Fallopian tube (tissue), 1 donor: ENCODE data around the genes PCDH18, NAA15 and RAB33B.

DNA sequence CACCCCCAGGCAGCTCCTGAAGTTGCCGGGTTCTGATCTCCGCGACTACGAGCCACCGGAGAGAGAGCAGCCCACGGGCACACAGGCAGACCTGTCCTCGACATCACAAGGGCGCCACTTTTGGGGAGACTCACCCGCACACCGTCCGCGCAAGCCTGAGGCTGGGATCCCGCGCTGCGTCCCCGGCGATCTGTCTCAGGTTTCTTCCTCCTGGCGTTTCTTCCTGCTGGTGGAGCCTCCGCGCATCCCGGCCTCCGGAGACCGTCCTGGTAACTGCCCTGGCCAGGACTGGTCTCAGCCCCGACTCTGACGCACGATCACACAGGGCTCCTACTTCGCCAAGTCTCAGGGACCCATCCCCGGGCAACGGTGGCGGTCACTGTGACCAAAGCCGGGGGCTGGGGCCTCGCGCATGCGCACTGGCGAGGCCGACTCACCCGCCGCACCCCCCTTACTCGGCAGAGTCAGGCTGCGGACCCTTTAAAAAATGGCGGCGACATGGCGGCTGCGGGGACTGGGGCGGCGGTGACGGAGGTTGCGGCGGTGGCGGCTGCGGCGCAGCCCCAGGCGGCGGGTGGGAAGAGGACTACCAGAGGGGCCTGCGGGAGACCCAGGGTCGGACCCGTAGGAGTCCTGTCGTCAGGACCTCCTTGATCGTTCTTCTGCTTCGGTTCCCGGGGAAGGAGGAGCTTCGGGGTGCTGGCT, 1173.2 kb upstream of the PCDH10 start:
- PRO-cap: no peak

- PRO-cap: no peak
Measured at GRCh38 chr4:133154804-133155263, 5.7 kb downstream of the PCDH10 start.

DNA sequence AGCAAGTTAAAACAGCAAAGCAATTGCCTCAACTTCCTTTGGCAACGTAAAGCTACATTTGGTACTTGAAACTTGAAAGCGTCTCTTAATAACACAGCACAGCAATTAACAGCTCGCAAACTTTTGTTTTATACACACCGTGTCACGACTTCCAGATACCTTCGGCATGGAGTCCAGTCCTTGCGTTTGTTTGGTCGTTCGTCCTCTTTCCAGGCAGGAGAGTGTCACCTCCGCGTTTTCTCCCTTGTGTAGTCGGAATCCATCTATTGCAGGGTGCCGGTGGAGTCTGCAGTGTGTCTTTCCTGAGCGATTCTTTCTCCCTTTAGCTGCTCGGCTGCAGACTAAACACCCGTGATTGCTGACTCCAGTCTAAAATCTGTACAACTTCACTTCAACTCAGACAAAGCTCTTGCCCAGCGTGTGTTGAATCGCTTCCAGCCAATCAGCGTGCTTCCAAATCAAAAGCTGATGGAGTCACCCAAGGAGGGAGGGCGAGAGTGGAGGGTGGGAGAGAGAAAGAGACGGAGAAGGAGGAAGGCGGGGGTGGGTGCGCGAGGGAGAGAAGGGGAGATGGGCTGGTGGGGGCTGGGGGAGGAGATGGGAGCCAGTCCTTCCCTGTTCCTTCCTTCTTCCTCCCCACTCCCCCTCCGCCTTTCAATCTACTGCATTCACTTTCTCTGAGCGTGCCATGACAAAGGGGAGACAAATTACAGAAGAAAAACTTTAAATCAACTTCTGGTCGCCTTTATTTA, at the start of gene PCDH18:
Gene PCDH18, minus strand, starts transcription at position 378 of the 752 bp plus-strand sequence.
- PRO-cap: bidirectional peak, plus-strand start at position 639 of the sequence, minus-strand start at position 378 of the sequence

- PRO-cap: no peak
Measured at GRCh38 chr4:138255892-138256272, 13.7 kb upstream of the SLC7A11 start.

DNA sequence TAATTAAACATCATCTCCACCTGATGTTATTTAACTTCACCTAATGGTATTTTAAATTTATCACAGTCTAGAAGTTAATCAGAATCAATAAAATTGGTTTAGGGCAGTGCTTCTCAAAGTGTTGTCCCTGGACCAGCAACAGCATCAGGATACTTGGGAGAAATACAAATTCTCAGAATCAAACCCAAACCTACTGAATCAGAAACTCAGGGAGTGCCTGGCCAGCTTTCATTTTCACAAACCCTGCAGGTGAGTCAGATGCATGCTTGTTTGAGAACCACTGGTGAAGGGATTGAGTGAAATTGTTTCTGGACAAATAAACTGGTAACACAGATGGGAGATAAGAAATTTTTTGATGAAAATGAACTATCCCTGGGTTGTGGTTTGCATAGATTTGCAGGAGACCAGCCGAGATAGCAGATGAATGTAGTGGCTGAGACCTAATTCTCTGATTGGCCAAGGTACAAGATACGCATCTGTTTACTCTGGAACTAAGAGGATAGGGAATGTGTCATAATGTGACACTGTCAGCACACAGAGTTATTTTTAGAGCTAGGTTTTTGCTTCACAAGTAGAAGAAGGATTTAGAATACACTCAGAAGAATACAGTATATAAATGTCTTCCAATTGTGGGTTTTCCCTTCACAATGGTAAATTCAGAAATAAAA, 117.8 kb upstream of the NOCT start:
- PRO-cap: no peak

- PRO-cap: no peak
Measured at GRCh38 chr4:139007488-139007804, 8.1 kb upstream of the NOCT start.

DNA sequence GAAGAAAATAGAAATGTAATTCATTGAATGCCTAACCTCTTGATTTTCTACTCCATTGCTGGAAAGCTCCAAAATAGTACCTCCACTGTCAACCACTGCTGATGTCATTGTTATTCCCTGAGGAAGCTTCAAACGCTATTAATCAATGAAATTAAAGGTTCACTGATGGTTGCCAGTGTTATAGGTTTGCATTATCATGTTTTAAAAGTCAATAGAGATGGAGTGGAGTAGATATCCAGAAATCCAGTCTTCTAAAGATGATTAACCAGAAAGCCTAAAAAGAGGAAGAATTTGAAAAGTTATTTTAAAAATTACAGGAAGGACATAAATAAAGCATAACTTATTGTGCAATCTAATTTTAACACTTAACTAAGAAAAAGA, 39.4 kb downstream of the ELF2 start:
- PRO-cap: no peak

DNA sequence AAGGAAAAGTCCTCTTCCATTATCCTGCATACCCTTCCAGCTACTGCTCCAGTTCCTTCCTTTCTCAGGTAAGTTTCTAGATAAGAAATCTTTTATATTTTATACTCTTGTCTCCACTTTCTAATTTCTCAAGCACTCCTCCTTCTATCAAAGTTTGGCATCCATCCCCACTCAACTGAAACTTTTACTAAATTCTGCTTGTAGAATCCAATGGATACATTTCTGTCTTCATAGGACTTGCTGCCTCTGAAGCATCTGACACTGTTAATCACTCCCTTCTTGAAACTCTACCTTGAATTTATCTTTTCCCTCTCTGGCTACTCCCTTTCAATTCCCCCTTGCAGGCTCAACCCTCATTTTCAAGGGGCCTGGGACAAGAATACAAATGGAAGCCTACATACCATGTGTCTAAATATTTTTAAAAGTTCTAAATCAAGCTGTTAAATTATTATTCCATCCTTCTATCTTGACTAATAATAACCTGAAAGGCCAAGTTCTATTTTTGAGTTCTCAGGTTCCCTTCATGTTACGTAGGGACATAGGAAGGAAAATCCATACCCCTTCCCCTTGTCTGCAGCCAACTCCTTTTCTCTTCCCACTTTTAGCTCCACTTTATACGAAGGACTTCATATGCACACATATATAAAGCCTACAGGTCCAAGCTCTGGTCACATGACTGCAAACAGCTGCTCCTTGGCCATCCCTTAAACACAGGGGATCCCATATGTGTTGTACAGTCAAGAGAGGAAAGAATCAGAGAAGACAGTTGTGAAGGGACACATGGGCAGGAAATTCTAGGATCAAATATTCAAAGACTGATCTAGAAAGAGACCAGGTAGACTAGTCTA, 36.0 kb downstream of the ELF2 start:
- PRO-cap: no peak

DNA sequence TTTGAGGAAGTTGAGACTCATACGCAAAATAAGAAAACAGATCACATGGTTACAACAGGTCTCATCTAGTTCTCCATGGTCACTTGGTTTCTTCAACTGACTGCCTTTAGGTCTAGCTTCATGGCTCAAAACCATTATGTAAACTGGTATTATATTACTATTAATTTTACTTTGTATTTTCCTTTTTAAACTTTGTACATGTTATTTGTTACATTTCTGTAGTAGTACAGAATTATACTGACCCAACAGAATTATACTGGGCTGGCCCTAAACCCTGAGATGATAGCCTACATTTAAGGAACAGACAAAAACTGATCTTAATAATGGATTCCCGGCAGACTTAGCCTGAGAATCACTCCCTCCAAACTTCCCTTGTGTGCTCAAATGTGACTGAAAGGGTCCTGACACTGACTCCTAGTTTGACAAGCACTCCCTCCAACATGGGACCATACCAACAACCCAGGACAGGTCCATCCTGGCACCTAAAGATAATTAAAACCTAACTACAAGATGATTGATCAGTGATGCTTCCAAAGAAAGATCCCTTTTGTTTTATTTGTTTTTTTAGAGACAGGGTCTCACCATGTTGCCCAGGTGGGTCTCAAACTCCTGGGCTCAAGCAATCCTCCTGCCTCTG, 8.7 kb downstream of the ELF2 start:
- PRO-cap: no peak

- PRO-cap: no peak
Measured at GRCh38 chr4:139172245-139172858, 4.7 kb downstream of the ELF2 start.

DNA sequence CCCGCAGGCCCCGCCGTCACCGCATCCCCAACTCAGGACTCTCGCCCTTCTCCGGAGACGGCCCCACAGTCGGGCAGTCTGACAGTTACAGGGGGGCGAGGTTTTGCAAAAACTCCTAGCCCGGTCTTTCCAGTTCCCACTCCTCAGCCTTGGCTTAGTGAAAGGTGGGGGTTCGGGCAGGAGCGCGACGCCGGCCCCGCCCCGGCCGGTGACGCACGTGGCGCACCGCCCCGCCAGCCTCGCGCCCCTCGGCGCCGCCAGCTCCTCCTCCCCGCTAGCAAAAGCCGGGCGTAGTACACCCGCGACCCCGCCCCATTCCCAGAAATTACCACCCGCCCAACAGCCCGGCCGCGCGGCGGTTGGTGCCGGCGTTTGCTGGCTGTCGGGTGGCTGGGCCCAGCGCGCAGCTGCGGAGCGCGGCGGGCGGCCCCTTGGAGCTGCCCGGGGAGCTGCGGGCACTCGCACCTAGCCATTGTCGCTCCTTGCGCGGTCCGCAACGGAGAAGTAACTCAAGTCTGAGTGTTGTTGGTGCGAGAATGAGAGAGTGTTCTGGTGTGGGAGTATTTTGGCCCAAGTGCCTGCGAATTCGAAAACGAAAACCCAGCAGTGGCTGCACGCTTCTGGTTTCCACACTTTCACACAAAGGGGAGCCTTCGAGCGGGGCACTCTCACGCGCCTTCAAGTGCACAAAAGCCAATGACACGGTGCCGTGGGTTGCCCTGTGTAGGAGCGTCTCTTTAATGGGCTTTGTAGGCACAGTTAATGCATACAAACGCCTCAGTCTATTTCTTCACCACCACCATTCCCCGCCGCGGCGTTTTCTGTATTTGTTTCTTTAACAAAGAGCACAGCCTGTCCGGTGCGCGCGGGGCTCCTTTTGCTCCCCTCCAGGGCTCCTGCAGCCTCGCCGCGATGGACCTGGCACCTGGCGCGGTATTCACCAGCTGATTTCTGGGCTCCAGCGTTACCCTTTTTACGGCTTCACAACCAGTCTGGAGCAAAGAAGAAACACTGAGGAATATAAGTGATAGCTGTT, 1.1 kb upstream of the ELF2 start:
- PRO-cap: bidirectional peak, plus-strand start at position 358 of the sequence, minus-strand start at position 156 of the sequence

GRCh38 chr4:139301136-139301837, at the start of gene NAA15:
TSS of gene NAA15 (plus strand) at chr4:139301505.
- PRO-cap: bidirectional peak, plus-strand start at chr4:139301501, minus-strand start at chr4:139301325

DNA sequence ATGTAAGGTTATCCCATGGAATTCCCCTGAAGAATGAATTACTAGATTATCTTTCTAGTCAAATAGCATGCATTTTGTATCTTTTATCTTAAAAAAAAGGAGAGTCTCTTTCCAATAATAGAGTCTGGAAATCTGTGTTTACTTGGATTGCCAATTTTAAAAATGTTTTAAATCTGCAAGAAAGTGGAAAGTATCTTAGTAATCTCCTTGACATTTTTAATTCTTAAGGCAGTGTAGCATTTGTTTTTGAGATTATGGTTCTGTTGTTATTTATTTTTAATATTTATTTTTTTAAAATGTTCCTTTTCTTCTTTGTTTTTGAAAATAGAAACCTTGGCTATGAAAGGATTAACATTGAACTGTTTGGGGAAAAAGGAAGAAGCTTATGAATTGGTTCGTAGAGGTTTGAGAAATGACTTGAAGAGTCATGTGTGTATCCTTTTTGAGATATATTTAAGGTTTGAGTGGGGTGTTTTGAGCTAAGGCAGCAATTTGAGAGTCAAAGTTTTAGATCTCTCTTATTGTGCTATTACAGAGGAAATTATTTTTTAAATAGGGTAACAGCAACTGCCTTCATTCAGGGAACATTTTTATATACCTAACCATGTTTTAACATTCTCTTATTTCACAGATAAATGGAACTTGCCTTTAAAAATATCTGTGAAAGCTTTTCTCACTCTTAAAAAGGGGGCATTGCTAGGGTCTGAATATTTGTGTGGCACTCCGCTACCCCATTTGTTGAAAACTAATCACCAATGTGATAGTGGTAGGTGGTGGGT, 34.4 kb upstream of the NDUFC1 start:
- PRO-cap: no peak

DNA sequence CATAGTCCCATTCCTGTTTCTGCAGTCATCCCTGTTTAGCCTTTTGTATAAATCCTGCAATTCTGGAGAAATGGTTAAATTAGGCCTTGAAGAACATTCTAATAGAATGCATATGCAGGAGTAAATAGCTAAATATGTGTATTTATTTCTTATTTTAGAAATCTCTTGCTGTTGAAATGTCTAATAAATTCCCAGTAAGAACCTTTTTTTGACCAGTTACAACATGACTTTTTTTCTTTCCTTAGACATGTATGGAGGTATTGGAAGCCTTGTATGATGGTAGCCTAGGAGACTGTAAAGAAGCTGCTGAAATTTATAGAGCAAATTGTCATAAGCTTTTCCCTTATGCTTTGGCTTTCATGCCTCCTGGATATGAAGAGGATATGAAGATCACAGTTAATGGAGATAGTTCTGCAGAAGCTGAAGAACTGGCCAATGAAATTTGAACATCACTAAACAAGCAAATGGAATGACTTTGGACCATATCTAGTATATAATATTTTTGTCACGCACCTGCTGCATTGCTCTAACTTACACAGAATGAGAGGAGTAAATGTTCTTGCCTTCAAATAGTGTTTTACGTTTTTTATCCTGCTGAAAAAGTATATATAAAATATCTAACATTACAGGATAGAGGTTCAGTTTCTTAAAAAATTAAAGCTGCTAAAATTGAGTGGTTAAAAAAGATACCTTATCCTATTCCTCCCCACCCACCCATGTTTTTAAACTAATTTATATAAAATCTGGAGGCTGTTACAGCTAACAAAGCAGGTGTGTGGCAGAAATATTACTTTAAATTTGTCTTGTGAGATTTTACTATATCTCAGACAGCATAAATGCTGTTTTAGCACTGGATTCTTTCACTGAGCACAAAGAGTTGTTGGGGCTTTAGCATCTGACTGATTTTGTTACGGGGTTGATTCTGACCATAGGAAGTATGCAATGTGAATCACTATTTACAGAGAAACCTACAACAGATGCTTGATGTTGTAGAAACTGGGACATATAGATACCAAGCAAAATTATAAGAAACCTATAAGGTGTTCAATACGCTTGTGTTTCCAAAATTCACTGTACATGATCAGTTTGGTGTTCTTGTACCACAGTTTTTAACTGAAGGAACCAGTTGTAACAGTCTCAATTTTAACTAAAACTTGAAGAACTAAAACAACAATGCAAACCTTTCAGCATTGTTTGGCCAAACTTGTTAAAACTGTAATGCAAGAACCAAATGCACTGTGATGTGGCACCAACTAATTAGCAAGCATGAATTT, 65.8 kb upstream of the RAB33B start:
- PRO-cap: no peak

DNA sequence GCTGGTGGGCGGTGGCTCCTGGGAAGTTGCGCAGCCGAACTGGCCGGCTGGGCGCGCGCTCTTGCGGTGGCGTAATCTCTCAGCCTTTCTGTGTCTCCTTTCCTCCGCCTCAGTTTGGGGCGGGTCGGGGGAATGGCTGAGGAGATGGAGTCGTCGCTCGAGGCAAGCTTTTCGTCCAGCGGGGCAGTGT, at the start of gene RAB33B:
Gene RAB33B, plus strand, starts transcription at position 58 of the 190 bp plus-strand sequence.
- PRO-cap: bidirectional peak, plus-strand start at position 112 of the sequence, minus-strand start outside the sequence

DNA sequence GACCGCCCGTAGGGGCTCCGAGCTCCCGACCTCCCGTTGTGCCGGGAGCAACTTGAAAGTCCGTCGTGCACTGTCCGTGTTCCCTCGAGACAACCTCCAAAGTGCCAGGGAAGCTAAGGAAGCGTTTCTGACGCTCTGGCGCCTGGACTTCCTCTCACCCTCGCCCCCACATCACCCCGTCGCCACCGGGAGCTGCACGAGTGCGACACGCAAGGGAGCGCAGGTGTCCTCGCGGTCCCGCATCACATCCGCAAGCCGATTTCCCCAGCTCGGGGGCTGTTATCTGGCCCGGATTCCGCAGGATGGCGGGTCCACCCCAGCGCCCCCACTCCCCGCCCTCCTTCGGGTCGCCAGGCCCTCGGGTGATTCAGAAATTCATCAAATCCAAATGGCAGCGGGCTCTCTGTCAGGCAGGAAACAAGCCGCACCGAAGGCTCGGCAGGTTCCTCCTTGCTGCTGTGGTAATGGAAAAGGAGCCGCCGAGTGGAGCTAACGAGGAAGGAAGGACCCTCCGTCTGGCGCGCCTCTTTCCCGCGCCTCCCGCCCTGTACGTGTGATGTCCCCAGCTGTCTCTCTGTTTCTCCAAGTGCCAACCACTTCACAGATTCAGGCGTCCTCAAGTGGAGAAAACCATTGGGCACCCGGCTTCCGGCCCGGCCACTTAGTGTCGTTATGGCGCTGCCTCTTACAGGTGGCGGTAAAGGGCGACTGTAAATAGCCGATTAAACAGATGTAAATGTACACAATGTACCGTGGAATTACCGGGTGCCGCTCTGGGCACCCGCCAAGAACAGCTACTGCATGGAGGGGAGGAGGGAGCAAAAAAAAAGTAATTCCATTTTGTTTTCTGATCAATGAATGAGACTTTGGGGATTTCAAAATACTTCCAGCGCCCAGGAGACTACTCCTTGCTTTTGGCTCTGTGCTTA, 936 bp upstream of the SETD7 start:
- PRO-cap: bidirectional peak, plus-strand start at position 199 of the sequence, minus-strand start at position 72 of the sequence; bidirectional peak, plus-strand start at position 474 of the sequence, minus-strand start at position 583 of the sequence; unidirectional peak, minus-strand start at position 687 of the sequence

GRCh38 chr4:139862379-139862912, 196.8 kb downstream of the MGST2 start:
- PRO-cap: no peak

DNA sequence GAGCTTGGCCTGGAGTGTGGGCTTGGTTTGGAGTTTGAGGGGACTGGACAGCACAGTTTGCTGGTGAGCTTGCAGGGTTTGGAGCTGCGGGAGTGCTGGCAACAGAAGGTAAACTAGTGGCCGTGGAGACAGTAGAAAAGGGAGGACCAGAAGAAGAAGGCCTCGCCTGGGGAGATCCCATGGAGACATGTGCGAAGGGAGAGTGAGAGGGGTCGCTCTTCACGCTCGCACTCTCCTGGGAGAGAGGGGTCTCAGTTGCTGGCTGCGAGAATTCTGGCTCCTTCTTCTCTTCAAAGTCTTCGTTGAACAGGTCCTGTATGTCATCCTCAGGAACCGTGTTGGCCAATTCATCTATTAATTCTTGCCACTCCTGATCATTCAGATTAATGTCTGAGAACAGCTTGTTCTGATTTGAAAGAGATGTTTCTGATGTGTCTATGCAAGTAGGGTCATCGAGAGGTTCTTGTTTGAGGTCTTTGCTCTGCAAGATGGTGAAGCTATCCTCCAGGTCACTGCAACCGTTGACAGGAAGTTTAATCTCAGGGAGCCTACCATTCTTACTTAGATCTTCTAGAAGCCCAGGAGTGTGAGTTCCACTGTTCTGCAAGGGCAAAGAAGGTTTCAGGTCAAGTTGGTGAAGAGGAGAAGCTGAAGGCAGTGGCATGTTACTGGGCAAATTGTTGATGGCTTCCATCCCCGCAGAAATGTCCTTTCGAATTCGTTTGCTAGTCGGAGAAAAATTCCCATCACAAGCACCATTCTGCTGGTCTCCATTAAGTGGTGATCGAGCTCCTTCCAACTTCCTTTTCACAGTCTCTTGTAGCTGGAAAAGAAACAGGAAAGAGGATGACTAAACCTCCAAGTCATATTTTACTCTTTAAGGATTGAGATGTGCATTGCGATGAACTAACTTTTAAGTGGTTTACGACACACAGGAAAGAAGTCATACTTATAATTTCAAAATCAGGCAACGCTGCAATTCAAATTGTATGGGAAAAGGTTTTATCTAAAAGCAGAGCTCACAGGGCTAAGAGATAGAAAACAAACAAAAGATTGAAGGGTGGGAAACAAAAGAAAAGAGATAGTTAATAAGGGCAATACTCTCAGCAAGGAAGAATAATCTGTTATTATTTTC, 224.9 kb downstream of the MGST2 start:
- PRO-cap: no peak

GRCh38 chr4:140021475-140022285, 132.3 kb downstream of the MAML3 start:
- PRO-cap: no peak

GRCh38 chr4:140048891-140049892, 104.8 kb downstream of the MAML3 start:
- PRO-cap: bidirectional peak, plus-strand start at chr4:140049502, minus-strand start at chr4:140049344